Thoracic aorta endothelial cell (primary cell): ENCODE measurements around the genes PROM2, KCNIP3, ARID5A and FAM178B.

GRCh38 chr2:94857195-94857708 lies 14.0 kb upstream of the TEKT4 start:
- CAGE, long polyA plus RNA = no peak

- CAGE, long polyA plus RNA = no peak
These were observed at the start of gene PROM2 for GRCh38 chr2:95274194-95274858. PROM2 (plus strand) TSS chr2:95274449.

GRCh38 chr2:95296675-95297616 lies at the start of gene KCNIP3:
KCNIP3 (plus strand) TSS chr2:95297347.
- CAGE, long polyA plus RNA = no peak

DNA sequence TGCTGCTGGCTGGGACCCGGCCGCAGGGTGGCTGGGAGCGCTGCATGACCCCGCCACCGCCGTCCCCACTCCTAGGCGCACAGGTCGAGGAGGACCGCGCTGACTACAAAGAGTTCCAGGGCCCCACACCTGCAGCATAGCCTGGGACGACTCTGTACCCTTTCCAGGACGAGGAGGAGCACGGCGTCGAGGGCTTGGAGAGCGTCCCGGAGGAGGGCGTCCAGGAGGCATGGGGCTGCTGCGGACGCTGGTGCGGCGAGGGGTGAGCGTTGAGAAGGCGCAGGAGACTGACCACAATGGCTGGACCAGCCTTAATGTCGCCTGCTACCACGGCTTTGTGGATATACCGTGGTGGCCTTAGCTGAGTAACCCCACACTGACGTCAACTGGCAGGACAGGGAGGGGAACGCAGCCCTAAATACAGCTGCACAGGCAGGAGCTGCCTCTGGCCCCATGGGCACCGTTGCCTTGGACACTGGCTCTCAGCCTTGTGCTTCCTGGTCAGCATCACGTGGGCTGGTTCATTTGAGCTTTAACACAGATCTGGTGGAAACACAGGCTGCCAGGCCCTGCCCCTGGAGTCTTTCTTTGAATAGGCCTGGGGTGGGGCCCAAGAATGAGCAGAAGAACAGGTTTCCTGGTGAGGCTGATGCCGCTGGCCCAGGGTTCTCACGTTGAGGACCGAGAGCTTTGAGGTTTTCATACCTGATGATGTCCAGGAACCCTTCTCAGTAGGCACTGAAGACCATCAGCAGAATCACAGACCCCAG lies 41.0 kb upstream of the TRIM43B start:
- CAGE, long polyA plus RNA = no peak

GRCh38 chr2:95830038-95831274 lies 161.2 kb downstream of the ANKRD36C start:
- CAGE, long polyA plus RNA = no peak

- CAGE, long polyA plus RNA = no peak
These were observed 107.6 kb downstream of the ANKRD36C start for GRCh38 chr2:95883723-95884659.

DNA sequence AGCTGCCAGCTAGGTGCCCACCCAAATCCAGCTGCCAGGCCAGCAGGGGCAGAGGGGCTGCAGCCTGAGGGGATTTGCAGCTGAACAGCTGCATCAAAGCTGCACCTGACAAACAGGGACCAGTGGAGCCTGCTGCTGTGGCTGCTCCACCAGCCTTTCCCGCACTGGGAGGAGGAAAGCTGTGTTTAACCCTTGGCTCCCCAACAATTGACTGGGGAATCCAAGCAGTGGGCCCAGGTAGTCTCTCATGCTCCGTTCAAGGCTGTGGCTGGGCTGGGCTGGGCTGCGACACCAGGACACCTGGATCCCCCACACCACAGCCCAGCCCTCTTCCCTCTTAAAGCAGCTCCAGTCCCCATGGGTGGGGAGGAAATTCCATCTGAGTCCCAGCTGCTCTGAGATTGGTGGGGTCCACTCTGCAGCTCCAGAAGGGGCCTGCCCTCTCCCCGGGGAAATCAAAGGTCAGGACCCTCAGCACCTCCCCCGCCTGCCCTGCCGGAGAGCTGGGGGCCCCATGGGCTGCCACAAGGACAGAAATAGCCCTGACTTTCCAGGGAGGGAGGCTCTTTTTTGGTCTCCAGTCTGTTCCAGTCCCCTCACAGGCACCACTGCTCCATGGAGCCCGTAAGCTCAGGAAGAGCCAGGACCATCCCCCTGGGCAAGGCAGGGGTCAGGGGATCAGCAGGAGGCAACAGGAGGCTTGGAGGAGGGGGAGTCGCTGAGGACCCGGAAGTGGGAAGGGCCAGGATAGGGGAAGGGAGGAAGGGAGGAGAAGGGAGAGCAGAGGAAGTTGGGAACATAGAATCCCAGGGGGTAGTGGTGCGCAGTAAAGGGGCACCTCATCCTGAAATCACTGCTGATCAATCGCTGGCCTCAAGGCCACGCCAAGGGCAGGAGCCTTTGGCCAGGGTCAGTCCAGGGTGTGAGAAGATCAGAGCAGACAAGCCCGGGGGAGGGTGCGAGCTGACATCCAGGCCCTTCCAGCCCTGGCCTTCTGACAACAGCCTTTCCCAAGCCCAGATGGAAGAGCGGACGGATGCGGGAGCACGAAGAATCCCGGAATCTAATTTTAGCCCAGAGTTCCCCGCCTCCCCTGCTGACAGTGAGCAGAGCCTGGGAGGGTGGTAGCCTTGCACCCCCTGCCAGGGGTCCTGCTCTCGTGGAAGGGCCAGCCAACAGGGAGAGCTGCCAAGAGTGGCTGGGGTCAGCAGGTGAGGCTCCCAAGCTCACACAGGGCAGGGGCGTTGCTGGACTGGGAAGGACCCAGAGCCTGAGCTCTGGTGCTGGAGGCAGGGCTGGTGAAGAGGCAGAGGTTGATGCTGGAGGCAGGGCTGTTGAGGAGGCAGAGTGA lies 7.6 kb downstream of the ADRA2B start:
- CAGE, long polyA plus RNA = no peak

- CAGE, long polyA plus RNA = no peak
These were observed 18.6 kb upstream of the DUSP2 start for GRCh38 chr2:96163539-96164546.

- CAGE, long polyA plus RNA = no peak
These were observed 24.3 kb downstream of the STARD7 start for GRCh38 chr2:96184094-96184878.

GRCh38 chr2:96241940-96242852 lies 23.6 kb downstream of the TMEM127 start:
- CAGE, long polyA plus RNA = no peak

GRCh38 chr2:96263964-96264599 lies 1.7 kb downstream of the TMEM127 start:
- CAGE, long polyA plus RNA = no peak

GRCh38 chr2:96345316-96345965 lies 9.9 kb downstream of the NCAPH start:
- CAGE, long polyA plus RNA = no peak

DNA sequence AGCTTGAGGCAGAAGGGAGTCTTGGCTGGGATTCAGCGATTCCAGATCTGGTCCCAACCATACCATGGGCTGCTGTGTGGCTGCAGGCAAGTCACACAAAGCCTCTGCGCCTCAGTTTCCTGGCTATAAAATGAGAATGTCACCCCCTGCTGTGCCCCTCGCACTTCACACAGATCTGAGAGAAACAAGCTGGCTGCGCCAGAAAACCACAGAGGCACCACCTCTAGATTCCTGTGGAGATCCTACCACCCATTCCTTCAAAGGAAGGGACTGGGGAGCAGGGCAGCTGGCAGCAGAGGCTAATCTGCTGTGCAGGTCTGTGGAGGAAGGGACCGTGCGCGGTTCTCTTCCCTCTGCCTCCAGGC lies 19.8 kb downstream of the NEURL3 start:
- CAGE, long polyA plus RNA = no peak

DNA sequence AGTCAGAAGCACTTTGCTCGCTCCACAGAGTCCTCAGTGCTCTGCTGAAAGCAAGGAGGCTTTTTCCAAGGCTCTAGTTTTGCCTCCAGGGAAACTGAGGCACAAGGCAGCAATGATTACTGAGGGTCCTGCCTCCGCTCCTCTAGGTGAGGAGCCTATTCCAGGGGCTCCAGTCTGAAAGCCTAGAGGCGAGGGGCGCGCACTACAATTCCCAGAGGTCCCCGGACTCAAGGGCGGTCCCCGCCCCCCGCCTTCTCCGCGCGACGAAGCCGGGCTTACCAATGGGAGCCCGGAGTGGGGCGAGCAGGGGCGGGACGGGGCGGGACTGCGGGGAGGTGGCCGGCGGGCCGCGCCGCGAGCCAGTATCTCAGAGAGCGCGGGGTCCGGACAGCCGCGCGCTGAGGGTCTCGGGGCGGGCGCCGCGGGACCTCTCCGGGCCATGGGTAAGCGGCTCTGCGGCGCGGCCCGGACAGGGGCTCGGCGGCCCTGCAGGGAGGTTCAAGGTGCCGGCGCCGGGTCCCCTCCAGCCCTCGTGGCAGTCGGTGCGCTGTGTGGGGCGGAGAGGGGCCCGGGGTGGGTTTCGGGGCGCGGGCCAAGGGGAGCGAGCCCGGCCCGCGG lies at the start of gene ARID5A:
ARID5A (plus strand) TSS at position 365 of the 618 bp plus-strand sequence.
- CAGE, long polyA plus RNA = no peak

GRCh38 chr2:96551543-96552369 lies 15.2 kb downstream of the ARID5A start:
- CAGE, long polyA plus RNA = no peak

DNA sequence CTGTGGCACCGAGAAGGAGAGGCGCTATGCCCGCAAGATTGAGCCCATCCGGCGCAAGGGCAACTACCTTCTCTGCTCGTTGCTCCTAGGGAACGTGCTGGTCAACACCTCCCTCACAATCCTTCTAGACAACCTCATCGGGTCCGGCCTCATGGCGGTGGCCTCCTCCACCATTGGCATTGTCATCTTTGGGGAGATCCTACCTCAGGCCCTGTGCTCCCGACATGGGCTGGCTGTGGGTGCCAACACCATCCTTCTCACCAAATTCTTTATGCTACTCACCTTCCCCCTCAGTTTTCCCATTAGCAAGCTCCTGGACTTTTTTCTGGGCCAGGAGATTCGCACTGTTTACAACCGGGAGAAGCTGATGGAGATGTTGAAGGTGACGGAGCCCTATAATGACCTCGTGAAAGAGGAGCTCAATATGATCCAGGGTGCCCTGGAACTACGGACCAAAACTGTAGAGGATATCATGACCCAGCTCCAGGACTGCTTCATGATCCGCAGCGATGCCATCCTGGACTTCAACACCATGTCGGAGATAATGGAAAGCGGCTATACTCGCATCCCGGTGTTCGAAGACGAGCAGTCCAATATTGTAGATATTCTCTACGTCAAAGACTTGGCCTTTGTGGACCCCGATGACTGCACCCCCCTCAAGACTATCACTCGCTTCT lies 1.1 kb downstream of the CNNM4 start:
- CAGE, long polyA plus RNA = no peak

- CAGE, long polyA plus RNA = no peak
These were observed 15.2 kb upstream of the CNNM3 start for GRCh38 chr2:96800929-96801151.

DNA sequence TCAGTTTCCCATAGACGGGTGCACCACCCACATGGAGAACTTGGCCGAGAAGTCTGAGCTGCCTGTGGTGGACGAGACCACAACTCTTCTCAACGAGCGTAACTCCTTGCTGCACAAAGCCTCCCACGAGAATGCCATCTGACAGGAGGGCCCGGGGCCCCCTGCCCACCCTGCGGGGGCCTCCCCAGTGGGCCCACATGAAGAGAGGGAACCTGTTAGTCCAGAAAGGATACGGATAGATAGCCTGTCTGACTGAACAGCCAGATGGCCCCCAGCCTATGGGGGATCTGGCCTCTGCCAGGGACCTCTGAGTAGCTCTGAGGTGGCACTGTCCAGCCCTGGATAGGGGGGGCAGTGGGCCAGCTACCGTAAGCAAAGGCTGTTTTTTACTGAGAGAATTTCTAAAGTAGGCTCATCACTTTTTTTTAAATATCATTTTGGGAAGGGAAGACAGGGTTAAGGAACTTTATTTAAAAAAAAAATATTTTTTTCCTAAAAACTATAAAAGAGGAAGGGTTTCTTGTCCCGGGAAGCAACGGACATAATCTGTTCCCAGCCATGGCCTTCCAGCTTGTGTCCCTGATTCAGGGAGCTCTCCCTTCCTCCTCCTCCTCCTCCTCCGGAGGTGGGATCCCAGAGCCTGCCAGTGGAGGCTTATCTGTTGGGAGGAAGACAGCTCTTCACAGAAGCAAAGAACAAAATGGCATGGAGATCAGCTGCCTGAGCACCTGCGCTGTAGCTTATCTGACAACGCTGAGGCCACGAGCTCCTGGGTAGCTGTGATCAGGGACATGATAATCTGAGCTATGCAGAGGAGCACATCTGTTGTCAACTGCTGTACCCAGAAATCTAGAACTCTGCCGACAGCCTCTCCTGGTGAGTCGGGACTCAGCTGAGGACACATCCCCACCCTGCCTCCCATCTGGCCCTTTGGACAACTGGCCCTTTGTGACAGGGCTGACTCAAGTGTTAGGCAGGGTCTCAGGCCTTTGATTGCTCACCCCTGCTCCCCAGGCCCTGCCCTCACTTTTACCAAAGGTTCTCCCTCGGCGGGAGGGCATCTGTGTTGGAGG lies 6.4 kb upstream of the CNNM3 start:
- CAGE, long polyA plus RNA = no peak

- CAGE, long polyA plus RNA = no peak
These were observed 43.5 kb upstream of the SEMA4C start for GRCh38 chr2:96913247-96913823.

GRCh38 chr2:96986310-96986852 lies at the start of gene FAM178B:
FAM178B (minus strand) TSS chr2:96986580.
- CAGE, long polyA plus RNA = no peak